H1 (cell line): Measurements from ENCODE around the gene TUBB3.

- RRBS, result no CpG with 5 or more reads among the region's 13 CpGs
CAGE:
- cytosol, long polyA plus RNA, result no peak
- long polyA plus RNA, result no peak
- nucleus, long polyA plus RNA, result no peak
These were observed 18.7 kb downstream of the TCF25 start for GRCh38 chr16:89892134-89892533.

GRCh38 chr16:89893381-89894020 lies 20.1 kb downstream of the TCF25 start:
- RRBS, result no CpG with 5 or more reads among the region's 24 CpGs
CAGE:
- cytosol, long polyA plus RNA, result no peak
- long polyA plus RNA, result no peak
- nucleus, long polyA plus RNA, result no peak

DNA sequence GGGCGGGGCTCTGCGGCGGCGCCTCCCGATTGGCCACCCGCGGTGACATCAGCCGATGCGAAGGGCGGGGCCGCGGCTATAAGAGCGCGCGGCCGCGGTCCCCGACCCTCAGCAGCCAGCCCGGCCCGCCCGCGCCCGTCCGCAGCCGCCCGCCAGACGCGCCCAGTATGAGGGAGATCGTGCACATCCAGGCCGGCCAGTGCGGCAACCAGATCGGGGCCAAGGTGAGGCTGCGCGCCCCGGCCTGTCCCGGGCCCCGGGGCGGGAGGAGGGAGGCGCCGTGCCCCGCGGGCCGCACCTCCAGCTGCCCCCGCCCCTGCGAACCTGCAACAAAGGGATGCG lies at the start of gene TUBB3:
TSS of gene TUBB3 (plus strand) at position 108 of the 342 bp plus-strand sequence.
- RRBS, result under 1% methylated on average over 22 of the region's 46 CpGs
CAGE:
- cytosol, long polyA plus RNA, result start-site peak on the plus strand centred at position 109 of the sequence, 10 bp wide, 328 reads
- long polyA plus RNA, result start-site peak on the plus strand centred at position 87 of the sequence, 54 bp wide, 258 and 195 reads in 2 replicates
- nucleus, long polyA plus RNA, result start-site peak on the plus strand centred at position 102 of the sequence, 26 bp wide, 307 reads

- RRBS, result no CpG with 5 or more reads among the region's 12 CpGs
CAGE:
- cytosol, long polyA plus RNA, result no peak
- long polyA plus RNA, result no peak
- nucleus, long polyA plus RNA, result no peak
These were observed 3.2 kb downstream of the DBNDD1 start for GRCh38 chr16:90015956-90016475.

DNA sequence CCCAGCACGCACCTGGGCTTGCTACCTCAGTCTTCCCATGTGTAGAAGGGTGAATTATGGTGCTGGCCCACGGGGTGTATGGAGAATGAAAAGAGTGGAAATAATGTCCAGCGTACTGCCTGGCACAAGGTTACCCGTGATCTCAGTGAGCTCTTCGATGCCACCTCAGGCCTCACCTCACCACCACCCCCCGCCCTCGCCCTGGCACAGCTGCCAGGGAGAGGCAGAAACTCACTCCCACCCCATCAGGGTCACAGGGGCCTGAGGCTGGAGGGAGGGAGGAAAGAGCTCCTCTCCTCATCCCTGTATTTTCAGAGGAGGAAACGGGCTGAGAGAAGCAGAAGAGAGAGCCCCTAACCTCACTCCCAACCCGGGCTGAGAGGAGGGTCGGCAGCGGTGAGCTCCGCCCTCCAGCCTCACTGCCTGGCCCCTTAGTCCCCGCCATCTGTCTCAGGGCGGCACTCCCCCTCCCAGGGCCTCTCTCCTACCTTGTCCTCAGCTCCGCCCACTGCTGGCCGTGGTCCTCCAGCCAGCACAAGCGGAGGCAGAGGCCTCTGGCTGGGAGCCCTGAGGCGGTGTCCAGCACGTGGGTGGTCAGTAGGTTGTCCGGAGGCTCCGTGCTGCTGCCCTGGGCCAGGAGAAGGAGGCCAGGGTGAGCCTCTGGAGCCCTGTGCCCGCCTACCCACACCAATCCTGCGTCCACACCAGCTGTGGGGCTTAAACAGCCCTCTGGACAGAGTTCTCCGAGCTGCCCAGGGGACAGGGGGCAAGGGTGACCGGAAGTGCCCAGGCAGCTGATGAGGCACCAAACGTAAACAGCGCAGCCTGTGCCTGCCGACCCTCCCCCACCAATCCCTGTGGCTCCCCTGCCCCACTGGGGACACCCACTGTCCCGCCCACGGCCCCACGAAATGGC lies 24.2 kb downstream of the GAS8 start:
- RRBS, result no CpG with 5 or more reads among the region's 31 CpGs
CAGE:
- cytosol, long polyA plus RNA, result no peak
- long polyA plus RNA, result no peak
- nucleus, long polyA plus RNA, result no peak